PC-3 (cell line): ENCODE results near the genes WFDC11 and SPATA25.

GRCh38 chr20:44563887-44564346 lies 18.5 kb upstream of the PKIG start:
- RAMPAGE, long total RNA = no peak

GRCh38 chr20:44583077-44583637 lies 778 bp downstream of the PKIG start:
- RAMPAGE, long total RNA = no peak

DNA sequence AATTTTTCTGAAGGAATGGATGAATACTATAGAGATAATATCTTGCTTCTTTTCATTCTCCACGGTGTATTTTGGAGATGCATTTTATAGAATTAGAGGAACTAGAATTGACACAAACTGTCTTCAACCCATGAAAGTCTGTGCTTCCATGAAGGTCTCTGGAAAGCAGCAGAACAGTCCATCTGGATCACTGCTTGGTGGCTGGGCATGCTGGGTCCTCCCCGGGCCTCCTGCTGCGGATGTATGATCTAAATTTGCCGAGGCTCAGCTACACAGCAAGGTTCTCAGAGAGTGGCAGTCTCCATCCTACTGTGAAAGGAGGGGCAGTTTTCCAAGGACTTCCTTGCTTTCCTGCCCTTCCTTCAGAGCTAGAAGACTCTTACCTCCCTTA lies 15.1 kb downstream of the PKIG start:
- RAMPAGE, long total RNA = no peak

- RAMPAGE, long total RNA = no peak
Measured at GRCh38 chr20:44650568-44651037, 896 bp downstream of the ADA start.

- RAMPAGE, long total RNA = no peak
Measured at GRCh38 chr20:44736777-44737204, 8.9 kb upstream of the KCNK15 start.

DNA sequence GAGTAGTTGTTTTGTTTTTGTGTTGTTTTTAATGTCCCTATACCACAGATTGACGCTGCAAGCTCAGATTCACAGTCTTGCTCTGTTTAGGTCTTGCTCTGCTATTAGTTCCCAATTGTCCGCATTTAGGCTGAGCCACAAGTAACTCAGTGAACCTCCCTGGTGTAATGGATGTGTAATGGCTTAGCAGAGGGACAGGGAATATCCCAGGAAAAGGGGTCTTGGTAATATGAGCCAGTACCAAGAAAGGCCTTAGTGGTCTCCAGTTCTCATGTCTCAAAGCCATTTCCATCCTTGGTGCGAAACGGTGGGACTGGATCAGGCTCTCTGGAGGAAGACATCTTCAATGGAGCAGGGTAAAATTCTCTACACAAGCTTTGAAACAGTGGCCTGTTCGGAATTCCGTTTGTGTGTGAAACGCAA lies 610 bp upstream of the PABPC1L start:
- RAMPAGE, long total RNA = no peak

GRCh38 chr20:44953128-44953738 lies 7.0 kb downstream of the TOMM34 start:
- RAMPAGE, long total RNA = no peak

DNA sequence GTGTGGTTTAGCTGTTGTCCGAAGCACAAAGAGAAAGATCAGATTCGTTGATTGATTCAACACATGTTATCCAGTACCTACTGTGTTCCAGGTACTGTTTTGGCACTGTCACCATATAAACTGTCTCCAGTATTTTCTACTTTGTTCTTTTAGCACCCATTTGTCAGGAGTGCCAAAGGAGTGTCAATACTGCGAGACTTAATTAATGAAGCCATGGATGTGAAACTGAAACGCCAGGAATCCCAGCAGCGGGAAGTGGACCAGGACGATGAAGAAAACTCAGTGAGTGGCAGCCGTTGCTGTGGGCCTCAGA lies 33.9 kb downstream of the STK4 start:
- RAMPAGE, long total RNA = no peak

GRCh38 chr20:45081143-45081921 lies 19.6 kb downstream of the KCNS1 start:
- RAMPAGE, long total RNA = no peak

GRCh38 chr20:45154583-45155112 lies 20.1 kb upstream of the PI3 start:
- RAMPAGE, long total RNA = no peak

- RAMPAGE, long total RNA = no peak
Measured at GRCh38 chr20:45341326-45341928, 6.8 kb downstream of the SDC4 start.

DNA sequence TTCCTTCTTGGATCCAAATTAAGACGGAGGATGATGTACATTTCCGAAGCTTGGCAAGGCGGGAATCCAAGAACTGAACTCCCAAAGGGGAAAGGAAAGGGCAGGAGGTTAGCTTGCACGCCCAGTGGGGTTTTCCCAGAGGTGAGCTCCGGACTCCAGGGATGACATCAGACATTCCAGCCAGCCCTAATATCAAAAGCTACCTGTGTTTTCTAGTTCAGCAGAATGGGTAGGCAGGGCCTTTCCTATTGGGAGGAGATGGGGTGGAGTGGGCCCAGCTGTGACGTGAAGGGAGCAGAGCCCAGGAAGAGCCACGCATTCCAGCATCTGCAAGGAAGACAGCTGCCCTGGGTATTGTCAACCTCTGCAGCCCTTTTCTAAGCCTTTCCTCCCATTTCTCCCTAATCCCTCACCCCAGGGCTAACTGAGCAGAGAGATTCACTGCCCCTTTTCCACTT lies 3.2 kb upstream of the SYS1 start:
- RAMPAGE, long total RNA = no peak

DNA sequence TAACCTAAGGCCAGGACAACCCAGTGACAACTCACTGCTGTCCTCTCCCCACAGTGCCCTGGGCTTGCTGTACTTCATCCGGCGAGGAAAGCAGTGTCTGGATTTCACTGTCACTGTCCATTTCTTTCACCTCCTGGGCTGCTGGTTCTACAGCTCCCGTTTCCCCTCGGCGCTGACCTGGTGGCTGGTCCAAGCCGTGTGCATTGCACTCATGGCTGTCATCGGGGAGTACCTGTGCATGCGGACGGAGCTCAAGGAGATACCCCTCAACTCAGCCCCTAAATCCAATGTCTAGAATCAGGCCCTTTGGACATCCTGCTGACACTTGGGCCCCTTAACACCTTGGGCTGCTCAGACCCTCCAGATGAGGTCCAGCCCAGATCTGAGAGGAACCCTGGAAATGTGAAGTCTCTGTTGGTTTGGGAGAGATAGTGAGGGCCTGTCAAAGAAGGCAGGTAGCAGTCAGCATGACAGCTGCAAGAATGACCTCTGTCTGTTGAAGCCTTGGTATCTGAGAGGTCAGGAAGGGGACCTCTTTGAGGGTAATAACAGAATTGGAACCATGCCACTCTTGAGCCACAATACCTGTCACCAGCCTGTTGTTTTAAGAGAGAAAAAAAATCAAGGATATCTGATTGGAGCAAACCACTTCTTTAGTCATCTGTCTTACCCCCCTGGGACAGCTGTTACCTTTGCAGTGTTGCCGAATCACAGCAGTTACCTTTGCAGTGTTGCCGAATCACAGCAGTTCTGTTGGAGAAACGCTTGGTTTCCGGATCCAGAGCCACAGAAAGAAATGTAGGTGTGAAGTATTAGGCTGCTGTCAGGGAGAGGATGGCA lies 4.1 kb downstream of the SYS1 start:
- RAMPAGE, long total RNA = no peak

DNA sequence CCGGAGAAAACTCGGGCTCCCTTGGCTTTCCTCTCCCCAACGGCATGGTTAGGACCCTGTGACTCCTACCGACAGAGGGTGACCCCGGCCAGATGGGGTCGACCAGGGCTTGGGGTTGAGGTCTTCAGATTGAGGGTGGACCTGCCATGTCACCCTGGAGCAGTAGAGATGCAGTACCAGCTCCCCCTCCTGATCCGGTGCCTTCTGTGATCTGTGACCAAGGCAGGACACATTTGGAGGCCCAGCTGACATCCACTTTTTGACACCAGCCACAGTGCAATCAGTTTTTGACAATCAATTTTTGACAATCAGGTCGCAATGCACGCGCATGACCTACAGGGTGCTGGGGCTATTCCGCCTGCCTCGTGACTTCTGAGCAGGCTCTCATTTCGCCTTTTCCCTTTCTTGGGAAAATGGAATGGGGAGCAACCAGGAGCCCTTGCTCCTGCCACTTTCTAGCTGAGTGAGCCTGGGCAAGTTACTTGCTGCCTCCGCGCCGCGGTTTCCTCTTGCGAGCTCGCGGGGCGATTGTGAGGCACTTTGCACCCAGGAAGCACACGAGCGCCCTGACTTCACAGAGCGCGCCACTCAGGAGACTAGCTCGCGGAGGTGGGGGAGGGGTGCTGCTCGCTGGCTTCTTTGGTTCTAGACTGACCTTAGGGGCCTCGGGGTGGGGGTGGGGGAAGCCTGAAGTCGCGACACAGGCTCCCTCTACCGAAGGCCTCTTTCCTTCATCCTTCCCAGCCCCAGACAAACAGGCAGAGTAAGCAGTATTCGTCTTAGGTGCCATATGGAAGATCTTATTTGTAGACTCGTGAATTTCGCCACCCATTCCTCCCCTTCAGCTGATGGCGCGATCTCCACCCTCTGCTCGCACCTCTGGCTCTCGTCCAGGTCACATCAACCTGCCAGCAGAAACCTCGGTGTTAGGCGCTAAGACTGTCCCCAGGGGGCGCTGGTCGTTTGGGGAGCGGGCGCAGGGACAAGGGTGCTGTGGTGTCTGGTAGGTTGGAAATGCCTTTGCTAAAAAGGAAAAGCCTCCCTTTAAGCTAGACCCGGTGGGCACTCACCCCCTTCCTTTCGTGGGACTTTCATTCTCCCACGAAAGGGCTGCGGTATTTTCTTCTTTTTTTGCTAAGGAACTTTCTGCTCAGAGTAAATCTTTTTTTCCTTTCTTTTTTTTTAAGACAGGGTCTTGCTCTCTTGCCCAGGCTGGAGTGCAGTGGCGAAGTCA lies 4.6 kb downstream of the TP53TG5 start:
- RAMPAGE, long total RNA = no peak

DNA sequence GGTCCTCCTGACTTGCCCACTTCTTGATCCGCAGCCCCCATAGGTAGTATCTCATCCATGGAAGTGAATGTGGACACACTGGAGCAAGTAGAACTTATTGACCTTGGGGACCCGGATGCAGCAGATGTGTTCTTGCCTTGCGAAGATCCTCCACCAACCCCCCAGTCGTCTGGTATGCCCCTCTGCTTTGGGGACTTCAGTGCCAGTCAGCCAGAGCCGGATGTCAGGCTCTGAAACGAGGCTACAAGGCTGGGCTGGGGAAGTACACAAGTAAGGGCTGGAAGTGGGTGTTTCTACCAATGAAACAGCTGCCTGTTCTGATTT lies 640 bp downstream of the DBNDD2 start:
- RAMPAGE, long total RNA = no peak

GRCh38 chr20:45670171-45670513 lies at the start of gene WFDC11:
Gene WFDC11, minus strand, starts transcription at chr20:45670239.
- RAMPAGE, long total RNA = no peak

GRCh38 chr20:45796436-45796788 lies 4.7 kb downstream of the DNTTIP1 start:
- RAMPAGE, long total RNA = no peak

DNA sequence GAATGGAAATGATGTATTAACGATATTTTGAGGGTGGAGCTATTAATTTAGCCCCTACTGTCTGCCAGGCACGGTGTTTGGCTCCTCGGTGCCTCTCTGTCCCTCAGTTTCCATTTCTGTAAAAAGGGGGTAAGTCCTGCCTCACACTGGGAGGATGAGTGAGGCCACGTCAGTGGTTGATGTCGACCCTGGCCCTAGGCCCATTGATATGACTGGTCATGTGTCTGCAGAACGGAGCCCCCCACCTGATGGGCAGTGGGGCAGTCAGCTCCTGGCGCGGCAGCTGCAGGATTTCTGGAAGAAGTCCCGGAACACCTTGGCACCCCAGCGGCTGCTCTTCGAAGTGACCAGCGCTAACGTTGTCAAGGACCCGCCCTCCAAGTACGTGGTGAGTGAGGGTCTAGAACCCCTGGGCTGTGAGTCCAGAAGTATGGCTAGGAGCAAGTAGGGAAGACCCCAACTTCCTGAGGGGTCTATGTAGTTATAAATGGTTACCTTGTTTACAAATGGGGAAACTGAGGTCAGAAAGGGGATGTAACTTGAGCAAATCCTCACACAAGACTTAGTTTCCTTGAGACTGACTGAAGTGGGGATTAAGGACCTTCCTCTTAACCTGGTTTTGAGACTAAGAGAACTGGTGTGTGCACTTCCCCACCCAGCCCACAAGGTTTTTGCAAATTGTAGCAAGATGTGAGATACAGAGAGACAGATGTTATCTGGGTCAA lies 1.3 kb downstream of the SNX21 start:
- RAMPAGE, long total RNA = no peak

GRCh38 chr20:45842020-45842779 lies 8.6 kb downstream of the SNX21 start:
- RAMPAGE, long total RNA = no peak

GRCh38 chr20:45887422-45887883 lies at the start of gene SPATA25:
Gene SPATA25, minus strand, starts transcription at chr20:45887622.
- RAMPAGE, long total RNA = no peak